NT2/D1 (cell line): Measurements from ENCODE around the gene STXBP1.

DNA sequence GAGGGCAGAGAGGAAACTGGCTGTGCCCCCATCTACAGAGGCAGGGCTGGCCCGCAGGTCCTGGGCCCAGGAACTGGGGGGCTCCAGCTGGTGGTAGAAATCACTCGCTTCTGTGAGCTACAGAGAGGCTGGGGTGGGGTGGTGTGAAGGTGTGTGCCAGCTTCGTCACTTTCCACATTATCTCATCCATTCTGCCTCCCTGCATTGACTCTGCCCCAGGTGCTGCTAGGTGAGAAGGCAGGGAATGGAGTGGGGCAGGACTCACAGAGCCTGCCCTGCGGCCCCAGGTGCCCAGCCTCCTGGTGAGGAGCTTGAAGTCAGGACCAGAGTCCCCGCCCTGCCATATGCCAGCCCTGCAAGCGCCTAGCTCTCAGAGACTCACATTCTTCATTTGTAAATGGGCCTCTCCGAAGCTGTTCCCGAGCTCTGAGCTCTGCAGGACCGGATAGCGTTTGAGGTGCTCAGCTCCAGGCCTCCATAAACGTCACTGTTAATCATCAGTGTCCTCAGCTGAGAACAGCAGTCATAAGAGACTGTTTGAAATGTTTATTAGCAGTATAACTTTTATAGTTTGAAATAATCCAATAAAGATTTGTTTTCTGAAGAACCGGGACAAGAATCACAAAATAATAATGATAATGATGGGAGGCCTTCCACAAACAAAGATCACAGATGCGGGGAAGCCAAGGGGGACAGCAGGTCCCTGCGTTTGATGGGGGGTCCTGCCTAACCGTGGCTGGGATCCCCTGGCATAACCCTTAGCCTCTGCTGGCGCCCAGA is 31.8 kb downstream of the NIBAN2 start:
- RRBS, 2 experiments, result no CpG with 5 or more reads among the region's 16 CpGs

GRCh38 chr9:127570508-127570876 is 1.6 kb upstream of the NIBAN2 start:
- RRBS, 2 experiments, result no CpG with 5 or more reads among the region's 3 CpGs

DNA sequence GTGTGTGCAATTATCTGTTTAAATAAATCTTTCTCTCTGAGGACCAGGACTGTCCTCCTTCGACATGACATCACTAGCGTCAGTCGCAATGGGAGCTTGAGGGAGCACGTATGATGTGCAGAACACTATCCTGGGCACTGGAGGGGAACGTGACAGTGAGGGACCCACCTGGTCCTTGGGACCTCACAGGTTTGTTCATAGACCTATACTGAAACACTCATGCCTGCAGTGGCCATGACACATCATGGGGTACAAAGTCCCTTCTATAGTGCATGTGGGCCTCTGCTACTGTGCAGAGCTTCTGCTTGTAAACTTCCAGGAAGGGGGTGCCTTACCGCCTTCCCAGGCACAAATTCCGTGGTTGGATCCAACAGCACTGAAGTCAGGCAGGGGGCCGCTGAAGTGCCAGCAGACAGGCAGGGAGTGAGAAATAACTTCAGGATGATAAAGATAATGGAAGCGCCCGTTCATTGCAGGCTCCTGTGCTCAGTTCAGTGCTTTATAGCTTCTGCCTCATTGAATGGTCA is 7.2 kb upstream of the NIBAN2 start:
- RRBS, 2 experiments, result no CpG with 5 or more reads among the region's 10 CpGs

DNA sequence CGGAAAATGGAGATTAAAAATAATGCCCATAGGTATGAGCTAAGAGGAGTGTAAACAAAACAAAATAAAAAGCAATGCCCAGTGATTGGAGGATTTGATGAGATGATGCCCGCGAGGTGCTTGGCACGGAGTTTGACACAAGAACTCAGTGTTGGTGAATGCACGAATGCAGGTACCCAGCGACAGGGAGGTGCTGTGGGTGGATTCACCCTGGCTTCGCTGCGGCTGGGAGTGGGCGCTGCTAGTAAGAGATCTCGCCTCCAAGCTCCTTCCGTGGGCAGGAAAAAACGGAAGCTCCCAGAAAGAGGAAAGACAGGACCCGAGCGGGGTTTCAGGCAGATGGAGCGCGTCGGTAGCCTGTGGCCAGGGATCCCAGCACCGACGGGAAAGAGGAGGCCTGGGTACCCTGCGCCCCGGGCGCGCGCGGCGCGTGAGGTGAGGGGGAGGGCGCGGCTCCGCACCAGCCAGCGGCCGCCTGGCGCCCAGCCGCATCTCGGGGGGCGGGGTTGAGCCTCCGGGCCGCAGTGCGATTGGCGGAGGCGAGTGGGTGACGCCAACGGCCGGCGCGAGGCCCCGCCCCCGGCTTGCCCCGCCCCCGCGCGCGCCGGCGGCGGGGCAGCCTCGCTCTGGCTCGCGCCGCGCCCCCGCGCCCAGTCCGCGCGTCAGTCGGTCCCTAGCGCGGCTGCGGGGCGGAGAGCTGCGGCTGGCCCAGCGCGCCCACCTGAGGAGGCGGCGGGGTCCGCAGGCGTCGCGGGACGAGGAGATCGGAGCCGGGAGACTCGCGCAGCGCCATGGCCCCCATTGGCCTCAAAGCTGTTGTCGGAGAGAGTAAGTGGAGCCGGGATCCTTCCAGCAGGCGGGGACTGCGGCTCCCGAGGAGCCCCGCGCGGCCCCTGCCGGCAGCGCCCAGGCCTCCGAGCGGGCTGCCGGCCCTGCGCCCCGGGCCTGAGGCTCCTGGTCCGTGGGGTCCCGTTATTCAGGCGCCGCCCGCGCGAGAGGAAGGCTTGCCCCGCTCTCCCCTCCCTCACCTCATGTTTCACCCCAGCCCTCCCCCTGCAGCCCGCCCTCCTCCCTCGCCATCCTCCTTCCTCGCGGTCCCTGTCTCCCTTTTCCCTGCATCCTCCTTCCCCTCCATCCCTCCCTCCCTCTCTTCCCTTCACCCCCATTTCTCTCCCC is at the start of gene STXBP1:
STXBP1 (plus strand) TSS at position 665 of the 1,176 bp plus-strand sequence.
- RRBS, 2 experiments, result 2% methylated on average over 32 of the region's 113 CpGs

DNA sequence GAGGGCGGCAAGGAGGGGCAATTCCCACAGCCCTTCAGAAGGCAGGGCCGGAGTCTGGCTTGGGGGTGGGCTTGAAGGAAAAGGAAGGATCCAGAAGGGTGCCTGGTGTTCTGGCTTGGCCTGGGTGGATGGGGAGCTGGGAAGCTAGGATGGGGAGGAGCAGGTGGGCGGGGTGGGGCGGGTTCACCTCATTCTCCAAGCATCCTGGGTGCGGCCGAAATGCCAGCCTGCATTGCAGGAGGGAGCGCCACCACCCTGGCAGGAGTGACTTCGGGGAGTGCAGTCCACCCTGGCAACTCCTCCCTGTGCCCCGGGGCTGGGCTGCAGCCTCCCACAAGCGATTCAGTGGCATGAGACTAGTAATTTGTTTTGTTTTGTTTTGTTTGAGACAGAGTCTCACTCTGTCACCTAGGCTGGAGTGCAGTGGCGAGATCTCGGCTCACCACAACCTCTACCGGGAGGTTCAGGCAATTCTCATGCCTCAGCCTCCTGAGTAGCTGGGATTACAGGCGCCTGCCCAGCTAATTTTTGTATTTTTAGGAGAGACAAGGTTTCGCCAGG is 5.5 kb downstream of the TTC16 start:
- RRBS, 2 experiments, result no CpG with 5 or more reads among the region's 15 CpGs

DNA sequence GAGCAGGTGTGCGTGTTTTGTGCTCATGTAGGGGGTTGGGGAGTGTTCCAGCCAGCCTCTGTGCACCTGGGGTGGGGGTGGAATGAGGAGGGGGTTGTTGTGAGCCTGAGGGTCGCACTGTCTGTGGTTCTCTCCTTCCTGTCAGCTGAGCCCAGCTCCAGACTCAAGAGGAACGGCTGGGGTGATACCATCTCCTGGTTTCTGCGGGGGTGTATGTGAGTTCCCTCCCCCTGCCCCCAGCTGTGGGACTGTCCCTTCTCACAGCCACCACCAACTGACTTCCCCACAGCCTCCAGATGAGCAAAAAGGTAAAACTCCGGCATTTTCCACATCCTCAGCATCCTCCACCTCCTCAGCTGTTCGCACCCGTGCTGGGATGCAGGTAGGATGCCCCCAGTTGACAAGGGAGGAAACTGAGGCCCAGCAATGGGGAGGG is 2.2 kb downstream of the SH2D3C start:
- RRBS, 2 experiments, result no CpG with 5 or more reads among the region's 7 CpGs

DNA sequence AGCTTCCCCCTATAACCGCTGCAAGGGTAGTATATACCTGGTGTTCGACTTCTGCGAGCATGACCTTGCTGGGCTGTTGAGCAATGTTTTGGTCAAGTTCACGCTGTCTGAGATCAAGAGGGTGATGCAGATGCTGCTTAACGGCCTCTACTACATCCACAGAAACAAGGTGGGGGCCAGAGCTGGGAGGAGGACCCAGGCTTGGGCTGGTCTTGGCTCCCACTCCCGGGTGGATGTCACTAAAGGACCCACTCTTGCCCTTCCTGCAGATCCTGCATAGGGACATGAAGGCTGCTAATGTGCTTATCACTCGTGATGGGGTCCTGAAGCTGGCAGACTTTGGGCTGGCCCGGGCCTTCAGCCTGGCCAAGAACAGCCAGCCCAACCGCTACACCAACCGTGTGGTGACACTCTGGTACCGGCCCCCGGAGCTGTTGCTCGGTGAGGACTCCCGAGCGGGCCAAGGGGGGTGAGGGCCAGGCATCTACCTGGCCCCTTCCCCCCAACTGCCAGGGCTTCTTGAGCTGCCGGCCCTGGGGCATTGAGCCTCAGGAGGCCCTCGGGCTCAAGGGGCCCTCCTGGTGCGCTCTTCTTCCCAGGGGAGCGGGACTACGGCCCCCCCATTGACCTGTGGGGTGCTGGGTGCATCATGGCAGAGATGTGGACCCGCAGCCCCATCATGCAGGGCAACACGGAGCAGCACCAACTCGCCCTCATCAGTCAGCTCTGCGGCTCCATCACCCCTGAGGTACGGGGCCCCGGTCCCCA is 2.3 kb downstream of the CDK9 start:
- RRBS, 2 experiments, result 89 to over 99% methylated on average over 4 to 5 of the region's 26 CpGs

DNA sequence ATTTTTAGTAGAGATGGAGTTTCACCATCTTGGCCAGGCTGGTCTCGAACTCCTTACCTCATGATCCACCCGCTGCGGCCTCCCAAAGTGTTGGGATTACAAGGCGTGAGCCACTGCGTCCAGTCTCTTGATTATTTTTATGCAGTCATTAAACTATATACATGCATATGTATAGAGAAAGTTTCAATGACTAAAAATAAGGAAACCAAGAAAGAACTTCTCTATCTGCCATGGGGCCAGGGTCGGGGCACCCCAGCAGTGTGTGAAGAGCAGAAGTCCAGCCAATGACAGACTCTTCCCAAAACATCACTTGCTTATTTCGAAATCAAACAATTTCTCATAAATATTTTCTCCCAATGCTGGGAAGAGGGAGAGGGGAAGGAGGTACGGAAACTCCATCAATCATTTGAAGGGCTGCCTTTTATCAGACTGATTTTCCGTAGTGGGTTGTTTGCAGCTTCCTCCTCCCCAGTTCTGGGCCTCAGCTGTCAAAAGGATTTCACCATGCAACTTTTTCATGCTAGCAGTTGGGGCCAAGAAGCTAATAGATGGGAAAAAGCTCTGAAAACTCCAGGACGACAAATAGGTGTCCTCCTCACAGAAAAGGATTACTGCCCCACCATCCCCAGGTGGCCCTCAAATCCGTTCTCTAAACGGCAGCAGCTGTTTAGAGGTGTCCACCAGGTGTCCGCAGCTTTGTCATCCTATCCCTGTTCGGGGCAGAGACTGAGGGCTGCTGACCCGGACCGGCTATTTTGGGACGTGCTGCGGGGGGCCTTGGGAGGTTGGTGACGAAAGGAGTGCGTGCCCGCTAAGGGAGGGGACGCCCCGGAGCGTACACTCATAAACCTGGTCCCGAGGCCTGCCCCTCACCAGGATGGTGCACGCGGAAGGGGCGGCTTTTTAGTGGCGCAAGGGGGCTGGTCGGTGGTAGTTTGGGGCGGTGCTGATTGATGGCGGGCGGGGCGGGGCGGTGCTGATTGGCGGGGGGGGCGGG is 541 bp upstream of the FPGS start:
- RRBS, 2 experiments, result under 1% methylated on average over 7 of the region's 37 CpGs

GRCh38 chr9:127833421-127833829 is 21.0 kb downstream of the ENG start:
- RRBS, 2 experiments, result no CpG with 5 or more reads among the region's 6 CpGs

DNA sequence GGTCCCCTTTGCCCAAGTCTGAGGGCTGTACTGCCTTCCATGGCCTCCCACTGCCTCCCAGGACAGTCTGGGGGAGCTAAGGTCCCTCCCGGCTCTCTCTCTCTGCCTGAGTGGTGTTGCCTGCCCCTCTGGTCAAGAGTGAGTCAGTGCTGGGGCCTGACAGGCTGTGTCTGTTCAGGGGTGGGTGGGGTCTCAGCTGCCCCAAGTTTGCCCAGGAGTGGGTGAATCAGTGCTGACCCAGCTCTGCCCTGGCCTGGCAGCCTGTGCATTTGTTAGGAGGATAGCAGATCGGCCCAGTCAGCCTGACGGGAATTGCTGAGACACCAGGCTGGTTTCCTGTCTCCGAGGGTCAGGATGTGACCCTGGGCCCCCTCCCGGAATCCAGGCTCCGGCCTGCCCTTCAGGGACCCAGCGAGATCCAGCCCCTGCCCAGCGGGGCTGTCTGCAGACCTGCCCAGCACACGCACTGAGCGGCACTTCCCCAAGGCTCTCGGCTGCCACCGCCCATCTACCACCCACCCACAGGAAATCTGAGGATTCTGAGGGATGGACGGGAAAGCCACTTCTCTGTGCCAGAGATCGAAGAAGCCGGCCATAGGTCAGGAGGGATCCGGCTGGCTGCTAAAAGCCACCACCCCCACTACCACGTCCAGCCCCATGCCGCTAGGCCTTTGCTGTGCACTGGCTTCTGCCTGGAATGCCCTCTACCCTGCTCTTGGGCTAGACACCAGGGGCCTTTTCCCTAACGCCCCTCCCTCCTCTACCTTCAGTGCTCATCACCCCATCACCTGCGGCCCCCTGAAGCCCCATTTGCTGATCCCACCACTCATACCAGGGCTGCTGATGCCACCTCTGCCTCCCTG is 15.8 kb downstream of the ENG start:
- RRBS, 2 experiments, result no CpG with 5 or more reads among the region's 20 CpGs

- RRBS, 2 experiments, result 50 to 54% methylated on average over 5 of the region's 19 CpGs
These were observed 9.5 kb downstream of the ENG start for GRCh38 chr9:127844739-127845488.

DNA sequence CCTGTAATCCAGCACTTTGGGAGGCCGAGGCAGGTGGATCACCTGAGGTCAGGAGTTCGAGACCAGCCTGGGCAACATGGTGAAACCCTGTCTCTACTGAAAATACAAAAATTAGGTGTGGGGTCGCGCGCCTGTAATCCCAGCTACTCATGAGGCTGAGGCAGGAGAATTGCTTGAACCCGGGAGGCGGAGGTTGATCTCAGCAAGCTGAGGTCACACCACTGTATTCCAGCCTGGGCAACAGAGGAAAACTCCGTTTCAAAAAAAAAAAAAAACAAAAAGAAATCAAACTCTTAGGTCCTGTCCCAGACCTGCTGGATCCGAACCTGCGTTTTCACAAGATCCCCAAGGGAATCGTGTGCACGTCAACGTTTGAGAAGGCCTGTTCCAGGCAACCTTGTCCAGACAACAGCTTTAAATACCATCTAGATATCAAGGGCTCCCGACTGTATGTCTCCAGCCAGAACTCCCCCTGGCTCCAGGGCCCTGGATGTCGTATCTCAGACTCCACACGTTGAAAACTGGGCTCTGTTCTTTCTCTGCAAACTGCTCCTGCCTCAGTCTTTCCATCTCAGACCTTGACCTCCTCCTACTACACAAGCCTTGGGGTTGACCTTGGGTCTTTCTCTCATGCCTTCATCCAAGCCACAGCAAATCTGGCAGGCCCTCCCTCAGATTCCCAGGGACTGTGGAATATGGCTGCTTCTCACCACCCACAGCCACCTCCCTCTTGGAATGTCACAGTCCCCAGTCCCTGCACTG is 5.7 kb upstream of the ENG start:
- RRBS, 2 experiments, result no CpG with 5 or more reads among the region's 16 CpGs

- RRBS, 2 experiments, result 82 to 88% methylated on average over 3 of the region's 31 CpGs
These were observed 7.9 kb upstream of the ENG start for GRCh38 chr9:127861986-127863146.

GRCh38 chr9:127872601-127872973 is 4.9 kb downstream of the AK1 start:
- RRBS, 2 experiments, result no CpG with 5 or more reads among the region's 10 CpGs

DNA sequence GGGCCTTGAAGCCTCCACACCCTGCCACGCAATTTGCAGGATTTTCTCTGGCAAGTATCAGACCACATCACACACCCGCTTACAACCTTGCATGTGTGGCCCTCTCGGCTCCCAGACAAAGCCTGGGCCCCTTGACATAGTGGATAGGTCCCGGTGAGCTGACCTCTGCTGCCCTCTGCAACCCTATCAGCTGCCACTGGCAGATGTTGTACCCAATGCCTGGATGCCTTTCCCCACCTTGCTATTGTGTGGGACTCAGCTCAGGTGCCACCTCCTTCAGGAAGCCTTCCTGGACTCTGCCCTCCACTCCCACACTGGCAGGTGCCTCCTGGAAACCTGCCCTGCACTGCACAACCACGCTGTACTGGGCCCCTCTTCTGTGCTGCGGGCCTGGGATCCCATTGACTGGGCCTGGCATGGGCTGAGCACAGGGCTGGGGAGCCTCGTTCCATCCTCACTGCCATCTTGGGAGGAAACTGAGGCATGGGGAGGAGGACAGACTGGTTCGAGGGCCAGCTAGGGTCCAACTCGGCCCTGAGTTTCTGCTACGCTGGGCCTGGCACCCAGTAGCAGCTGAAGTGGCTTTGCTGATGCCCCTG is 1.5 kb downstream of the AK1 start:
- RRBS, 2 experiments, result no CpG with 5 or more reads among the region's 10 CpGs

GRCh38 chr9:127928110-127929077 is 2.2 kb downstream of the PIP5KL1 start:
- RRBS, 2 experiments, result 7 to 51% methylated on average over 10 of the region's 25 CpGs

DNA sequence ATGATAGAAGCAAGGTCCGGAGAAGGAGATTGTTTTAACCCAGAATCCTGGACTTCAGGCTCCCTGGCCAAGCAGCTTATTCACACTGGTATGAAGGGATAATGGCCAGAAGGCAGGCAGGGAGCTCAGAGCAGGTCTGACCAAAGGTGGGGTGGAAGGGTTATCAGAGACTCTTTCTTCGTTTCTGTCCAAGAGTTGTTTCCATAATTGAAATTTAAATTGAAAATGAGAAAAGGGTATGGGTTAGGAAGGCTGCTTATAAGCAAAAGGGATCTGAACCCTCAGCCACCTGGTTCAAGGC is 17.9 kb downstream of the EEIG1 start:
- RRBS, 2 experiments, result no CpG with 5 or more reads among the region's 2 CpGs

DNA sequence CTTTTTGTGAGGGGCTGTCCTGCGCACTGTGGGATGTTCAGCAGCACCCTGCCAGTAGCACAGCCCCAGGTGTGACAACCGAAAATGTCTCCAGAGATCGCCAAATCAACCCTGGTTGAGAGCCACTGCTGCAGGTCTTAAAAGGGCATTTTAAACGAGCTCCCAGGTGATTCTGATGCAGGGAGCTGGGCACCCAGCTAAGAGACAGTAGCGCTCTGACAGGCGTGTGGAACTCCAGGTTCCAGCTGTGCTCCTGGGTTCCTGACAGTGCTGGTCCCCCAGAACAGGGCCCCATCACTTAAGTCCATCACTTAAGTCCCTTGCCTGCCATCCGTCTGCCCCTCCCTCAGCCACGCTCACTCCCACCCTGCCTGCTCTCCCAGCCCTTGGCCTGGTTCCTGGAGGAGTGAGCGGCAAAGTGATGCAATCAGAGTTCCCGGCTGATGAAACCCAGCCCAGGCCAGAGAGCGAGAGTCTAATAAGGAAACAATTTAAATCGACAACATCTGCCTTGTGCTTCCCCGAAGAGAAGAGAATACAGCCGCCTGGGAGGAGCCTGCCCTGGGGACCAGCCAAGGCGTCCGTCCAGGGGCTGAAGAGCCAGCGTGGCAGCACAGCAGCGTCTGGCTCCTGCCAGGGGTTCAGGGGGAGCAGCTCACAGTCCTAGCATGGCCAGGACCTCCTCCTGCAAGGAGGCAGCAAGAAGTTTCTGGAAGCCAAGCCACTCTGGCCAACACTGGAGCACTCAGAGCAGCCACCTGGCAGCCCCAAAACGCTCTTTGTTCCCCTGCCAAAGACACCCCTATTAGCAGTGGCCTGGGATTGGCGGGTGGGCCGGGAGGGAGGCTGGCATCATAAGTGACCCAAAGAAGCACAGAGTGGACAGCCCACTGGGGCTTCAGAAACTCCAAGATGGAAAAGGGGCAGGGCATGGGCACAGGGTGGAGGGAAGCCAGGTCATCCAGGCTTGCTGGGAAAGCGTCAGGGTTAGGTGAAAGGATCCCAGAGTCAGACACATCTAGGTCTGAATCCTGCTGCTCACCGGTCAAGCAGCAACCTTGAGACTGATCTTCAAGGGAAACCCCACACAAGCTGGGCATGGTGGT is 15.2 kb downstream of the EEIG1 start:
- RRBS, 2 experiments, result 100% methylated on average over 1 of the region's 23 CpGs; no CpG with 5 or more reads in 1 of the 2 experiments

DNA sequence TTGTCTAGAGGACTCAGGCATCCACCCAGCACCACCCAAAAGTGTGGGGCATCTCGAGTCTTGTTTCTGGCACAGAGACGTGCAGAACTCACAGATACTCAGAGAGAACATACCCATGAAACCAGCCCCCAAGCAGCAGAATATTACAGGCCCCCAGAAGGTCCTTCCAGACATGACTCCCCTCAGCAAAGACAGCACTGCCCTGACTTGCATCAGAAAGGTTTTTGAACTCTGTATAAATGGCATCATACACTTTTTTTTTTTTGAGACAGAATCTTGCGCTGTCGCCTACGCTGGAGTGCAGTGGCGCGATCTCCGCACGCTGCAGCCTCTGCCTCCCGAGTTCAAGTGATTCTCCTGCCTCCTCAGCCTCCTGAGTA is 10.9 kb downstream of the EEIG1 start:
- RRBS, 2 experiments, result no CpG with 5 or more reads among the region's 10 CpGs

GRCh38 chr9:127974917-127975238 is 5.9 kb downstream of the EEIG1 start:
- RRBS, 2 experiments, result 54 to 83% methylated on average over 1 to 3 of the region's 8 CpGs